ENCODE measurements around a stretch of chr6.

DNA sequence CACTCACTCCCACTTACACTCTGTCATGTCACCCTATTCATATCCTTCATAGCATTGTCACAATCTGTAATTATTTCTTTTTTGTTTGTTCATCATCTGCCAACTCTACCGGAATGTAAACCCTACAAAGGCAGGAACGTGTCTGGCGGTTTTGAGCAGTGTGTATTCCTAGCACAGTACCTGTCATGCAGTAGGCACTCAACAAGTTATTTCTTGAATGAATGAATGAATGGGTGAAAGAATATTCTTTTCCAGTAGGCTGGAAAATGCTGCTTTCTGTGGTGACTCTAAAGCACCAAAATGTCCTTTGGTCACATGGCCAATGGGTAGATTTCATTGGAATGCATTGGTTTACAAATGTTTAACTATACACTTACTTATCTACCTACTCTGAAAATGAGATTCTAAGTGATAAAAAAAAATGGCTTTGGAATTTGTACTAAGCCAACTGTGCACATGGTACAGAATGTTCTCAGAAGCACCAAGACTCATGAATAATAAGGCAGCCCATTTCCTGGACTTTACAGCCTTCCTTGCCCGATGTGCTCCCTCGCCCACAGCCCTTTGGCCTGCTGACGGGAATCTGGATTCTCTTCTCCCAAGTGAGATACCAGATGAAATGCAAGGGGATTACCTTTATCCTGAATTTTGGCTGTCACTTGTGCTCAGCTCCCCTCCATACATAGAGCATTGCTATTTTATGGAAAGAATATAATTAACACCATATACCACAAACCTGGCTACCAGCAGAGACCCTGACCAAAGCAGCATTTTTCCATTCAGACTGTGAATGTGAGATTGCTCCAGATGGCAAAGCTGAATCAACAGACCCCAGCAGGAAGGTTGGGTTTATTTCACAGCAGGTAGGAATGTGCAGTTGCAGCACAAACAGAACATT, 273.3 kb downstream of the ALDH8A1 start:
- PRO-cap = no peak

GRCh38 chr6:134840126-134840691, 109.7 kb downstream of the ALDH8A1 start:
- PRO-cap = no peak

DNA sequence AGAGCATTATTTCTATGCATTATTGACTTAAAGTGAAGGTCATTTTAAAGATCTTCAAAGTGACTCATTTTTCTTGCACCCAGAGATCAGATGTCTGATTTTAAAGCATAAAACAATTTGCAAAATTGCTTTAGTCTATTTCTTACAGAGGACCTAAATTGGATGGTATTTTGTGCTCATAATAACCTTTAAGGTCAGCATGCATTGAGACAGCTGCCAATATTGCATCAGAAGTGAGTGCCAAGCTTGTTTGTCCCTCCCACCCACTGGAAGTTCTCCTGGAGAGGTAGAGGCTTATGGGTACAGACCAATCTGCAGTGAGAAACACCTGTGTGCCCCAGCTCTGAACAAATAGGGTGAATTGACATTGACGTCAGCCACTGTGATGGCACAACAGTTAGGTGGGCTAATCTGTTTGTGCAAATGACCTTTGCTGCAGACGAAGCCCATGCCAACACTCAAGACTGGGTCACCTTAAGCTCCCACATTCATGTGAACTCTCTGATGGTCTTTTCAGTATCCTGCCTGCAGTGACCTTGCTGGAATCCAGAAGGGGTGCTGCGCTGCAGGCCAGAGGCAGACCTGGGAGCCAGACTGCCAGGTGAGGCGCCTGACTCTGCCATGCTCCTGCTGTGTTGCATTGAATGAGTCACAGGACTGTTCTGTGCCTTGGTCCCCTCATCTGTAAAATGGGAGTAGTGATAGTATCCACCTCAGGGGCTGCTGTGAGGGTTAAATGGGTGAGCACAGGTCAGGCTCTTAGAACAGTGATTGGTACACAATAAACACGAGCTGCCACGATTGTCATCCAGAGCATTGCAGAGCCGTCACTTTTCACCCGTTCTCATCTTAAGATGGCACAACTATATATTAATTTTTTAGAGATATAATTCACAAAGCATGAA, 99.9 kb downstream of the ALDH8A1 start:
- PRO-cap = no peak

- PRO-cap = no peak
Observed at GRCh38 chr6:134853606-134853959, 96.3 kb downstream of the ALDH8A1 start.

DNA sequence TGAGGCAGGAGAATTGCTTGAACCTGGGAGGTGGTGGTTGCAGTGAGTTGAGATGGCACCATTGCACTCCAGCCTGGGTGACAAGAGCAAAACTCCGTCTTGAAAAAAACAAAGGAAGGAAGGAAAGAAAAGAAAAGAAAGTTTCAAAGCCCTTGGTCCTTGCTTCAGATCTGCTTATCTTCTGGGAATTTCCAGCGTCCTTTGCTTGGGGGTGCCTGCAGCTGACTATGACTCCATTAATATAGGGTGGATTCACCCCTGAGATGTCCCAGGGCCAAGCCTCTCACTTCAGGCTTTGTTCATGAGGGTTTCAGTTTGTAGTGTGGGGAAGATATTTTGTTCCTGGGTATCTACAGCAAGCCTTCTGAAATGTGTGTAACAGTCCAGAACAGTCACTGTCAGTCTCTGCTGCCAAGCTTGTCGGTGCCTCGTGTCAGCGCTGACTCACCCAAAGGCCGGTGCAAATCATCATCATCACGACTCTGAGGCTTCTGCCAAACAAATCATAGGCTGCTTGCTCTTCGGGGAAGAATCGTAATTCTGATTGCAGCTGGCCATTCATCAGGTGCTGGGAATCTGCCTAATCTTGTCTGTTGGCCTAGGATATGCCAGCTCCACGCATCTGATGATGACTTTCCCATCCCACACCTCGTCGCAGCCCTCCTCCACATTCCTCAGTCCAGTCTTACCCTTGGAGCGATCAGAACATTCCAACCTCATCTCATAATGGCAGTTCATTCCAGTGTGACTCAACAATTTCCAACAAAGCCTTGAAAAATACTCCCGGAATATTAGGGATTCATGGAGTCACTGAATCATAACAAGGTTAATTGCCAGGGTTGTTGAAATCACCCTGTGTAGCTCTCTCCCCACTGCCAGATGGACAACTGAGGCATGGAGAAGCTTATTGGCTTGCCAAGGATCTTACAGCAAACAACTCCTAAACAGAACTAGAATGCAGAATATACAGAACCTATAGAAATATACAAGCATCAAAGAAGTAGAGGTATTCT, 41.0 kb downstream of the ALDH8A1 start:
- PRO-cap = no peak

- PRO-cap = no peak
Observed at GRCh38 chr6:135021931-135022892, 32.4 kb downstream of the HBS1L start.

DNA sequence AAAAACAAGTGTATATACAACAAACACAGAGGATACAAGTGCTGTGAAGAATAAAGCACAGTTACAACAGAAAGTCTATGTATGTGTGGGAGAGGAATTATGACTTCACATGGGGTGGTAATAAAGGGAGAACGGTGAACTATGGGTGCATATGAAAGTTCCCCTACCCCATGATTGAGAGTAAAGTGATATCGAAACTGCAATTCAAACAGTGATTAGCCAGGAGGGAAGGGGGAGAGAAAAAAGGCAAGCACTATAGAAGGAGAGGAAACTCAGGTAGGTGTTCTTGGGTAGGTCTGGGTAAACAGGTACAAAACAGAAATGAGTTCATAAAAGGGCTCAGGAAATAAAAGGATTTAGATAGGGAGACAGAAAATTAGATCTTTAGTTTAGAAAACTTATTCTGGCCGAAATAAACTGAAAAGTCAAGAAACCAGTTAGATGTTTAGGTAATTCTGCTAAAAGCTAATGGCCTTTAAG, 24.4 kb downstream of the HBS1L start:
- PRO-cap = no peak

GRCh38 chr6:135183375-135184399, 2.6 kb downstream of the MYB start:
- PRO-cap = no peak

- PRO-cap = no peak
Observed at GRCh38 chr6:135192157-135192574, 11.1 kb downstream of the MYB start.

- PRO-cap = no peak
Observed at GRCh38 chr6:135192575-135192907, 11.4 kb downstream of the MYB start.

DNA sequence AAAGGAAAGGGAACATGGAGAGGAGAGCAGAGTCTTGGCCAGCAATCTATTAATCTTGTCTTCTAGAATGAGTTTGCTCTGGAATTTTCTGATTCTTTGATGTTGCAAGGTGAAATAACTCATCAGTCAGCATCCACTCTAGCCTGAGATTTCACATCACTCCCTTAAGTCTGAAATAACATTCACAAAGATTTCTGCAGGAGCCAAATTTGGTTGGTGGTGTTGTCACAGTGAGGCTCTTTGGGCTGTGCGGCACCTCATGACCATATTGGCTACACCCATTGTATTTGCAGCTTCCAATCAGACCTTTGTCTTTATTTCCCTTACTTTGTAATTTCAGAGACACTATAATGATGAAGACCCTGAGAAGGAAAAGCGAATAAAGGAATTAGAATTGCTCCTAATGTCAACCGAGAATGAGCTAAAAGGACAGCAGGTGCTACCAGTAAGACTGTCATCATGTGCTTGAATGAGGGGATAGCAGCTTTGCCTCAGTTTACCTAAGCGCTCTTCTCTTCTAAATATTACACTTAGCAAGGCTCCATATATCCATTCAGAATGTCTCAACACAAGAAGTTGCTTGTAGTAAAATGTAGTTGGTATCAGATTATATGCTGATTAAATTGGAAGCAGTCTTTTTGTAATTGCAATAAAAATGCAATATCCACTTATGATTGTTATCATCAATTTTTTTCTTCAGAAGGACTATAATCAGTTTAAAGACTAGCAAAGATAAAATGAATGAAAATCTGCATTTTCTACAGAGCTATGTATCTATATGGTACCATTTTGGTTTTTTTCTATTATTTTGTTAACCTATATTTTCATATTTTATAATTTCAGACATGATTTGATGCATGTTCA, 13.1 kb downstream of the MYB start:
- PRO-cap = no peak

GRCh38 chr6:135195465-135196084, 14.5 kb downstream of the MYB start:
- PRO-cap = no peak

DNA sequence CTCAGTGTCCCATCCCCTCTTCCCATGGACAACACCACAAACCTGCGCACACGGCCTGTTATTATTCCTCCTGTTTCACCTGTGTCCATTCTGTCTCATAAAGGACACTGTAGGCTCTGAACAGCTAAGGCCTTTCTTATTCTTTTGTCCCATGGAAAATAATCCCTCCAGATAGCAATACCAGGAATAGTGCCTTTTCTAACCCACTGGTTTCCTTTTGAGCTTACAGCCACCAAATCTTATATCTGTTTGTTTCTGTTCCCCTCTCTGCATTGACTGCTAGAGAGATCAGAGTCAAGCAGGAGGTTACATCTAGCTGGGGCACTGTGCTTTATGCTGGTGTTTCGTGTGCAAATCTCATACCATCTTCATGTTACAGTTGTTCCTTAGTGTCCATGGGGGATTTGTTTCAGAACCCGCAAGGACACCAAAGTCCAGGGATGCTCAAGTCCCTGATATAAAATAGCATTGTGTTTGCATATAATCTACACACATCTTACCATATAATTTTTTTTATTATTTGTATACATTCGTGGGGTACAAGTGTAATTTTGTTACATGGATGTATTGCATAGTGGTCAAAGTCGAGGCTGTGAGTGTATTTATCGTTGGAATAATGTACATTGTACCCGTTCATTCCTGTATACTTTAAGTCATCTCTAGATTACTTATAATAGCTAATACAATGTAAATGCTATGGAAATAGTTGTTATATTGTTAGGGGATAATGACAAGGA, 34.9 kb downstream of the MYB start:
- PRO-cap = no peak

DNA sequence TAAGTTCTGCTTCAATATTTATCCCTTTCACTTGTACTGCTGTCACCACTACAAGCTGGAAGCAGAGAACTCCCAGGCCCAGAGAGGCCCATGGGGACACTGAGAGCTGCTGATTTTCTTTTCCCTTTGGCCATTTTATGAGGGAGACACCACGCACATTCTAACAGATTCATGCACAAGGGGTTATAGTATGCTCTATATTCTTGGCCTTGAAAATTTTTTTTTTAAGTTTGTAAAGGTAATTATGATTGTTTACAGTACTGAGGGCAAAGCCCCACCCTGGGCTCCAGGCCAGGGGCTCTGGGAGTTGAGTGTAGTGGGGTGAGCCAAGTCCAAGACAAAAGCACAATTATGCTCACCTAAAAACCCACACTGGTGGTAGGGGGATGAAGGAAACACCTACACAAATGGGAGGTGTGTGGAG, 88.5 kb downstream of the MYB start:
- PRO-cap = no peak

DNA sequence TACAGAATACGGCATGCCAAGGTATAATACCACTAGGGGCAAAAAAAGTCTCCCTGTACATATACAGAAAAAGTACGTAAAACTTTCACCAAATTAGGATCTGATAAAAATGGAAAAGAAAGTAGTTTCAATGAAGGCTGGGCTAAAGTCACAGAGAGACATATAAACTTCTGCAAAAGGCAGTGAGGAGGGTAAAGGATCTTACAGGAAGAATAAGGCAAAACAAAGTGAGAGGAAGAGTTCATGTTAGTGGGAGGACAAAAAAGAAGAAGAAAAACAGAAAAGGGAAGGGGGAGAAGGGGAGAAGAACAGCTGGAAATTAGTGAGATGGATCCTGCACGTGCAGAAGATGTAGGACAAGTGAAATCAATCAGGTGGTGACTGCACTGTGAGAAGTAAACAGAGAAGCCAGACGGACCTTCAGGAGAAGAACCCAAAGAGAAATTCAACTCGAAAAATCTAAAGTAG, 105.8 kb downstream of the MYB start:
- PRO-cap = no peak

GRCh38 chr6:135465904-135466408, 31.6 kb downstream of the AHI1 start:
- PRO-cap = no peak

DNA sequence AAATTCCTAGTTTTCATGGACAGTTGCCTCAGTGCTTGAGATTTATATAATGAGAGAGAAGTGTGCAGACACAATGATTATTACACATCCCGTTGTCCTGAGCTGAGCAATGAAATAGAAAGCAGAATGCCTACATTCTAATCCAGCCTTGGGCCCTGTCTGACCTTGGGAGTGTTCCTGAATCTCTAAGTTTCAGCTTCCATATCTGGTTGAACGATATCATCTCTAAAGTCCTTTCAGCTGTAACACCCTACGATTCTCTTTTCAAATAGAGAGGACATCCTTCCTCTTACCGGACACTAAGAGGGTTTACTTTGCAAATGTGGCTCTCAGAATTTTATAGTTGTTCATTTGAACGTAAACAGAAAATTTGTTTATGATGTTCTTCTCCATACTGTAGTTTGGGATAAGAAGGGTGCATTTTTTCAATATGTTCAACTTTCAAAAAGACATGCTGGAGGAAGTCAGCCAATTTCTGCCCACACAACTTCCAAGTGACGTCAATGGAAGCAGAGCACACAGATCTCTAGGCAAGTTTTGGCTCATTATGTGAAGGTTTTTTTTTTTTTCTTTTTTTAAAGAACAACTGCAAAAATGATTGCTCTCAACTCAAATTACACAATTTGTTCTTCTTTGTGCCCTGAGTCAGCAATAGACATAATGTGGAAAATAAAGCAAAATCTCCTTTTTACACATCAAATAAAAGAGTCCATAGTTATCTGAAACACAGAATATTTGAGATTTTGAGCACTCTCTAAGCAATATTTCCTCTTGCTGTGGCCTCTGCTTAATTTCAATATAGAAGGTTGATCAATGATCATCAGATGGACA, 50.5 kb downstream of the PDE7B start:
- PRO-cap = no peak

DNA sequence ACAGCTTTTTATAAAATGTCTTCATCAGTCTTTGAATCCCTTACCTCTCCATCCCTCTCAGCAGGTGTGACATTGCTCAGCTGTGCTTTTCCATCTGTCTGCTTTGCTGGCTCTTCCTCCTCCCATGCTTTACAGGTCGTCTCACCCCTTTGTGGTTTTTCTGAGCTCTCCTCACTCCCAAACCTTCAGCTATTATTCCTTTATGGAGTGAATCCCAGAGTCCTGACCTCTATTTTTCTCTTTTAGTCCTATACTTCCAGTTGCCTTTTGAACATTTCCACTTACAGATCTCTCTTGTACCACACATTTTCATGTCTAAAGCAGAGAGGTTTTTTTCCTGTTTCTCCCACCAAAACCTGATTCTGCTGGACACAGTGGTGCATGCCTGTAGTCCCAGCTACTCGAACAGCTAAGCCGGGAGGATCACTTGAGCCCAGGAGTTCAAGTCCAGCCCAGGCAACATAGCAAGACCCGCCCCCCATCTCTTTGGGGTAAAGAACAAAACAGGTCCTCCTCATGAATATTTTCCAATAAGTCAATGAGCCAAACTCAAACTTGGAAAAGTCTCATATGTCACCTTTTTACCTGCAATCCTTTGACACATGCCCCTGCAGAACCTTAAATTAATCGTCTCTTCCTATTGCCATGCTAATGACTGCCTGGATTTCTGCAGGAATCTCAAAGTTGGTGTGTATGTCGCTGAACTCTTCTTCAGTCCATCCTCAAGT, 5.6 kb downstream of the MAP7 start:
- PRO-cap = no peak

- PRO-cap = no peak
Observed at GRCh38 chr6:136546425-136547026, 3.7 kb downstream of the MAP7 start.

- PRO-cap = no peak
Observed at GRCh38 chr6:136639300-136640054, 89.3 kb upstream of the MAP7 start.

All from aorta (tissue), 1 donor.